Peripheral blood mononuclear cell (primary cell): Measurements from ENCODE around the genes KCNT2, CFHR1 and CFHR5.

- PRO-cap, 8 experiments: no peak in any of the 8 experiments
Measured at GRCh38 chr1:194069630-194069995, 883.2 kb upstream of the B3GALT2 start.

- PRO-cap, 8 experiments: no peak in any of the 8 experiments
Measured at GRCh38 chr1:194919190-194919652, 1689.0 kb downstream of the KCNT2 start.

GRCh38 chr1:196404085-196404585 is 204.1 kb downstream of the KCNT2 start:
- PRO-cap, 8 experiments: no peak in any of the 8 experiments

GRCh38 chr1:196608303-196609442 is at the start of gene KCNT2:
TSS of gene KCNT2 (minus strand) at chr1:196608440.
- PRO-cap, 8 experiments: no peak in any of the 8 experiments

DNA sequence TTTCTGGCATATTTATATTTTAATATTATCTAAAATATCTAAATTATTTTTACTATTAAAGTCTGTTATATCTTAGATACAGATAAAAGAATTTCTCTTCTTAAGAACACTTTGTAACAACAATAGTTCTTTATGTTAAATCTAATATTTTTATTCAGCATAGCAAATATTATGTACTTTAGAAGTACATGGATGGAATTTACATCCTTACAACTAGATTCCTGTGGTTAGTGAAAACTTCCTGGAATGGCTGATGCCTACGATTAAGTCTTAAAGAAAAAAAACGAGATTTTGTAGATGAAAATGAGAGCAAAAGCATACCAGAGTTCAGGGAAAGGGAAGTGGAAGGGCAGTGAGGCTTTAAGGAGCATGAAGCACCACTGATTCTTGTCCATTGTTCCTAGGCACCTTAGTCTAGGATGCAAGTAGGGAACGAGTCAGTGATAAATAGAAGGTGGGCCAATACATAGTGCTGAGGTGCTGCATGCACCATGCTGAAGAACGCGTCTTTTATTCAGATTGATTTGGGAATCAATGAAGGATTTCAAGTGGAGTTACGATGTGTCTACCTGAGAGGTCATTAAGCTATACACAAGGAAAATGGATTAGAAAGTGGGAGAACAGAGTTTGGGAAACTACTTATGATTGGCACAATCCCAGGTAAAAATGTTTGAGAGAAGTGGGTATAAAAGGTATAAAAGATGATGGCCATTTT is 26.7 kb downstream of the CFH start:
- PRO-cap, 8 experiments: no peak in any of the 8 experiments

- PRO-cap, 8 experiments: no peak in any of the 8 experiments
Measured at GRCh38 chr1:196717280-196718447, 57.0 kb upstream of the CFHR3 start.

DNA sequence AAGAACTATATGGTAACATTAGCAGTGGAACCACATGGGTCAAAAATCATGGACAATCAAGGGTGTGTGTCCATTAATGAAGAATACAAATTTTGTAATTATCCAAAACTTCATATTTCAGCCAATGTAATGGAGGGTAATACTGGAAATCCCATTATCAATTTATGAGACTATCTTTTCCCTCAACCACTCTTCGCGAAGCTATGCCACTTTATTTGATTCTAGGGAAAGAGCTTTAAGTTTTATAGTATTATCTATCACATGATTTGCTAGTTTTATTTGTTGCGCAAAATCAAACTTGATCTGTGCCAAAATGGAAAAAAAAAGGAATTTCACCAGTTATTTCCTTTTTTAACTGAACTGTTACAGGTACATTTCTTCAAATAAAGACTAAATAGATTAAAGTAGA is 1.1 kb downstream of the CFHR3 start:
- PRO-cap, 8 experiments: no peak in any of the 8 experiments

GRCh38 chr1:196819530-196819913 is at the start of gene CFHR1:
TSS of gene CFHR1 (plus strand) at chr1:196819731.
- PRO-cap, 8 experiments: no peak in any of the 8 experiments

DNA sequence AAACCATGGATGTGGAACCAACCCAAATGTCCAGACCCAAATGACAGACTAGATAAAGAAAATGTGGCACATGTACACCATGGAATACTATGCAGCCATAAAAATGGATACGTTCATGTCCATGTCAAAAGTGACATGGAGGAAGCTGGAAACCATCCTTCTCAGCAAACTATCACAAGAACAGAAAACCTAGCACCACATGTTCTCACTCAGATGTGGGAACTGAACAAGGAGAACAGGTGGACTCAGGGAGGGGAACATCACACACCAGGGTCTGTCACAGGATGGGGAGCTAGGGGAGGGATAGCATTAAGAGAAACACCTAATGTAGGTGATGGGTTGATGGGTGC is 20.0 kb downstream of the CFHR4 start:
- PRO-cap, 8 experiments: no peak in any of the 8 experiments

GRCh38 chr1:196944593-196944792 is 955 bp downstream of the CFHR2 start:
- PRO-cap, 8 experiments: no peak in any of the 8 experiments

DNA sequence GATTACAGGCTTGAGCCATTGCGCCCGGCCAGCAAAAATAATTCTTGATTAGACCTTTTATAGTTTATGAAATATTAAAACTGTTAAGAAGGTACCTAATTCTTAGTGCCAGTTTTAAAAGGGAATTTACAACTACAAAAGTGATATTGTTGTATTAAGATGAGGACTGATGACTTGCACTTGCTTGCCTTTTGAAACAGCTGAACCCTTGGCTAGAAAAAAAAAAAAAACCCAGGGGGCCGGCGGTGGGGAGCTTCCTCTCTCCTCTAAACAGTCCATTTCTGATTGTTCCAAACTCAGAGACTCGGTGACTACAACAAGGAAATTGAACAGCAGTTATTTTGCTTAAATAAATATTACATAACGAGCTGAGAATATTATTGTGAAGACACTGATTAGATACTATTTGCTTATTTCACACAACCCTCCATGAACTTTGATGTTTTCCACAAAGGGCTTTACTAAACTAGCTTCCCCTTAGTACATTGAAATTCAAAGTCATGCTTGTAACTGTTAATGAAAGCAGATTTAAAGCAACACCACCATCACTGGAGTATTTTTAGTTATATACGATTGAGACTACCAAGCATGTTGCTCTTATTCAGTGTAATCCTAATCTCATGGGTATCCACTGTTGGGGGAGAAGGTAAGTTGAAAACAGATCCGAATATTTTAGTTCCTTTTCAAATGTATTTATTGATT is at the start of gene CFHR5:
TSS of gene CFHR5 (plus strand) at position 480 of the 702 bp plus-strand sequence.
- PRO-cap, 8 experiments: no peak in any of the 8 experiments

- PRO-cap, 8 experiments: no peak in any of the 8 experiments
Measured at GRCh38 chr1:197100594-197101311, 33.7 kb upstream of the F13B start.

DNA sequence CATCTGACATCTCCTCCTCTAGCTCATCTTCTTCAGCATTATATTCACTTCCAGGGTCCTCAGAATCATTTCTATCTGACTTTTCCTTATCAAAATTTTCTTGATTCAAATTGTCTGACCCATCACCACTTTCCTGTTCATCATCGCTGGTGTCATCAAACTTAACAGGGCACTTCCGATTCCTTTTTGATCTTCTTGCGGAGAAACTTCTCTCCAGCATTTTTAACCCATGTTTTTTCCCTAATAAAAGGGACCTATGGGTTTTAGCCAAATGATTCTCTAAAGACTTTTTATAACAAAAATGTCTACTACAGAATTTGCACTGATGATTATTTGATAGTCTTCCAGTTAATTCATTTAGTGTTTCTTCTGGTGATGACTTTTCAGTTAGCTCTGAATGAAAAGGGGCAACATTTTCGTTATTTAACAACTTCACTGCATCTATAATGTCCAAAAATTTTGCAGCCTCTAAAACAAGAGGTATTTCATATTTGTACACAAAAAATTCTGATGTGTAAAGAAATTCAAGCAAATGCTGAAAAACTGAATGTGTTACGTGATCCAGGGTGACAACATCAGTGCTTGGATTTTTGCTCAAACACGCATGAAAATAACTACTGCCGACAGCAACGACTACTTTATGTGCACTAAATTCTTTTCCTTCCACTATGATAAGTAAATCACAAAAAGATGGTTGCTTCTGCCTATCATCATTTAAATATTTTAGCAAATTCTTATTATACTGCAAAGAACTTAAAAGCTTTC is 1.4 kb downstream of the ZBTB41 start:
- PRO-cap, 8 experiments: no peak in any of the 8 experiments

GRCh38 chr1:197355177-197355813 is 87.2 kb downstream of the CRB1 start:
- PRO-cap, 8 experiments: peak in 3 of 8 experiments; most common plus-strand start chr1:197355564 (in 3)

DNA sequence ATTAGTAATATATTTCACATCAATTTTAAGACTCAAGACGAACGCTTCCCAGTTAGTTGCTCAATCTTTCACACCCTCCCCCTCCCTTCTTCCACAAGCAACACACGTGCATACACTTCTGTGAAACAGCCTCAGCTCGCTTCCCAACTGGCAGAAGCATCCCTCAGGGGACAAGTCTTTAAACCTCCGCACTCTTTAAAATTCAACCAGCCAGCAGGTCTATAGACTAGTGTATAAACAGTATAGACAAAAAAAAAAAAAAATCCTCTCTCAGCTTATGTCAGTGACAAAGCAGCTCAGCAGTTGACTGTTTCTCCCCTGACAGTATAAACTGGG is 99.5 kb downstream of the DENND1B start:
- PRO-cap, 8 experiments: no peak in any of the 8 experiments

- PRO-cap, 8 experiments: no peak in any of the 8 experiments
Measured at GRCh38 chr1:197783515-197784029, 8.3 kb upstream of the DENND1B start.

DNA sequence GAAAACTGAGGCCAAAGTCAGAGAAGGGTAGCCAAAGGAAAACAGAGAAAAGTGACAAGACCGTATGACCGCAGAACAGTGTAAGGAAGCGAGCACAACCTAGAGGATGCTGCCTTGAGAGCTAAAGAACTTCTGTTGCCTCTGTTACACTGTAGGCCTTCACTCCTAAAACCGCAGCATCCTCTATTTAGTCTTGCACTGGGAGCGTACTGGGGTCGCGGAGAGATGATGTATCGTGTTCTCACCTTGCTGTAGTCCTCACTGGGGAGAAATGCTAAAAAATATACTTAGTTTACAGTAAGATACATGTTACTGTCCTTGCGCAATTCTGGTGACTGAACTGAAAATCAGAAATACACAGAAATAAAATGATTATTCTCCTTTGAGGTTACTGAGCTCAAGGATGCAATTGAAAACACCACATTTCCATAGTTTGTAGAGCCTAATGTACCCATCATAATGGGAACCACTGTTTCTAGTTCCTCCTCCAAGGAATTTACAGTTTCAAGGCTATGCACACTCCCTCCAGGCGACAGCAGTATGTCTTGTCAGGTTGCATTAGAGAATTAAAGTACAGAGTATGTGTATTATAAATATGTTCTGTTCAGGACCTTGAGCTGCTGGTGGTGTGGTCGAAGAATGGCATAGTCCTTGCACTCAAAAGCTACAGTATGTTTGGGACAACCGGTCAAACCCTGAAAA is 1.3 kb downstream of the NEK7 start:
- PRO-cap, 8 experiments: peak in 4 of 8 experiments; most common plus-strand start position 73 of the sequence (in 4); most common minus-strand start position 70 of the sequence (in 1)

- PRO-cap, 8 experiments: no peak in any of the 8 experiments
Measured at GRCh38 chr1:198168251-198168876, 11.6 kb downstream of the NEK7 start.

DNA sequence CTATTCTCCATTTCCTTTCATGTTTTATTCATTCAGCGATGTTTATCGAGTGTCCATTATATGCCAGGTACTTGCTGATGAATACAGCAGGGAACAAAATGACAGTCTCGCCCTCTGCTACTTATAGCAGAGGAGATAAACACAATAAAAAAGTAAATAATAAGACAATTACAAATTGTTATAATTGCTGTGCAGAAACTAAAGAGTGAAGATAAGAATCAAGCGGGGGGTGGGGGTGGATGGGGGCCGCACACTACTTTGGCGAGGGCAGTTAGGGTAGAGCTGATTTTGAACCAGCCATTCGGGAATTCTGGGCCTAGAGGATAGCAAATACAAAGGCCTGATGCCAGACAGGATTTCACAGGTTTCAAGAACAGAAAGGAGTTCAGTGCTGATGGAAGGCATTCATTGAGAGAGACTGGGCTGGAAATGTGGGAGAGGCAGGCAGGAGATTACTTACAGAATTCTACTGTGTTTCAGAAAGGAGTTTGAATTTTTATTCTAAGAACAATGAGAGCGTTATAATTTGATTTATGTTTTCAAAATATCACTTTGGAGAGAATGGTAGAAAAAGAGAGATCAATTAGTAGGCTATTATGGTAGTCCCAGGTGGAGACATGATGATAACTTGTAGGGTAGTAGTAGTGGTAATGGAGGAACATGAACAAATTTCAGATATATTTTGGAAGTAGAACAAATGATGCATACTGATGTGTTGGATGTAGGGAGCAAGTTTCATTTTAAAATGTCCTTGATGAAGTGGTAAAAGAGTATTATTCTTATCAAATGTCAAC is 66.1 kb downstream of the NEK7 start:
- PRO-cap, 8 experiments: no peak in any of the 8 experiments

GRCh38 chr1:198321153-198321463 is 164.3 kb downstream of the NEK7 start:
- PRO-cap, 8 experiments: no peak in any of the 8 experiments